Cardiac ventricle fibroblast (primary cell): ENCODE measurements around a stretch of chr6.

- RAMPAGE, long total RNA, result no peak
Measured at GRCh38 chr6:160069601-160070223, 51.9 kb upstream of the SLC22A1 start.

GRCh38 chr6:160079191-160080242 lies 42.1 kb upstream of the SLC22A1 start:
- RAMPAGE, long total RNA, result no peak

- RAMPAGE, long total RNA, result no peak
Measured at GRCh38 chr6:160090715-160091156, 30.9 kb upstream of the SLC22A1 start.

- RAMPAGE, long total RNA, result no peak
Measured at GRCh38 chr6:160105350-160105929, 16.2 kb upstream of the SLC22A1 start.

DNA sequence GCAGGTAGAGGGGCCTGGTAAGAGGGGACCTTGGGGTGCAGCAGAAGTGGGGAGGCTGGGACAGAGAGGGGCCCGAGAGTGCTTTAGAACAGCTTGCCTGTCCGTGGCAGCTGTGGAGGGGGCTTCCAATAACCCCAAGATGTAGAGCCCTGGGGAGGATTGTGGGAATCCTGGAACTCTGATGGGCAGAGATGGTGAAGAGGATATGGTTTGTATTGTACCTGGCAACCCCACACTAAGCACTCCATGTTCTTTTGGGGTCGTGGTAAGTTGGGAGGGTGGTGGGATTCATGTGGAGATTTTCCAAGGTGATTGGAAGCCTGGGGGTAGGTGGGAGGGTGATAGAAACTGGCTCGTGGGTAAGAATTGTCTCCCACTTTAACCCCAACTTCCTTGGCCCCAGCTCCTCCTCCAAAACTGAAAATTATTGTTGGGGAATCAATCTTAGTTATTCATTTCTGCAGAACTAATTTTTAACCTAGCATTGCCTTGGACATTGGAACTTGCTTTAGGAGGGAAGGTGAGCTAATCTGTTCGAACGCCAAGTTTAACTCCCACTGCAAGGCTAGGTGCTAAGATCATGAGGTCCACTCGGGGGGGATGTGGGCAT lies 3.3 kb downstream of the SLC22A1 start:
- RAMPAGE, long total RNA, result no peak

DNA sequence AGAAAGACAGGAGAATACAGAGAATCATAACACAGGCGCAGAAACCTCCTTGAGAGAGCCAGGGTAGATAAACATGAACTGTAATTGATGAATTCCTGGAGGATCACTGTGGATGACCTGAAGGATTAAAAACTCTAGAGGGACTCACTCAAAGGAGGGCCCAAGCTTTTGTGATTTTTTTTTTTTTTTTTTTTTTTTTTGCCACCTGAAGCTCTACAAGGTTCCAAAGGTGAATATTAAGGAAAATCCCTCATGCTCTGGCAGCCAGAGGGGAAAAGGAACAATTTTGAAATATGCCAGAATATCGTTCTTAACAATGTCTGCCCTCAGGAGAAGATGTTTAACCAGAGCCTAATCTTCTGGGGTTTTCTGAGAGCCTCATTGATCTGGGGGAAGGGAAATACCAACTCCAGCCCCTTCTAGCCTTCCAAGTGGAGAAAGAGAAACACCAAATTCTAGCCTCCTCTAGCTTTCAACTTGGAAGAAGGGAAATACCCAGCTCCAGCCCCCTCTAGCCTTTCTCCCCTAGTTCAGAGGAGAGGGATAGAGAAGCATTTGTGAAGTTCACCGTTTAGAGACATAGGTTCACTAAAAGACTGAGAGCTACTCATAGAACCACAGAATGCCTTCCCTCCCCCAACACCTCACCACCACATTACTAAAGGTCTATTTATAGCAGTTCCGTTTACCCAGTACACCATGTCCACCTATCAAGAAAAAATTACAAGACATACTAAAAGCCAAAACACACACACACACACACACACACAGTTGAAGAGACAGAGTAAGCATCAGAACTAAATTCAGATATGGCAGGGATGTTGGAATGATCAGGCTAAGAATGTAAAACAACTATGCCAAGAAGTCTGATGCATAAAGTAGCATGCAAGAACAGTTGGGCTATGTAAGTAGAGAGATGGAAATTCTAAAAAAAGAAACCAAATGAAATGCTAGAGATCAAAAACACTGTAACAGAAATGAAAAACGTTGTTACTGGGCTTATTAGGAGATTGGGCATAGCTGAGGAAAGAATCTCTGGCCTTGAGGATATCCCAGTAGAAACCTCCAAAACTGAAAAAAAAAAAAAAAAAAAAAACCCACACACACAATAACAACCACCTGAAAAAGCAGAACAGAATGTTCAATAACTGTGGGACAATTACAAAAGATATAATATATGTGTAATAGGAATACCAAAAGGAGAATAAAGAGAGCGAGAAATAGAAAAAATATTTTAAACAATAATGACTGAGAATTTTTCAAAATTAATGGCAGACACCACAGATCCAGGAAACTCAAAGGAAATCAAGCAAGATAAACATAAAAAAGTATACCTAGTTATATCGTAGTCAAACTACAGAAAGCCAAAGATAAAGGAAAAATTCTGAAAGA lies 52.2 kb downstream of the SLC22A3 start:
- RAMPAGE, long total RNA, result no peak

- RAMPAGE, long total RNA, result no peak
Measured at GRCh38 chr6:160737716-160738465, 35.8 kb downstream of the PLG start.

GRCh38 chr6:160773747-160774017 lies 71.6 kb downstream of the PLG start:
- RAMPAGE, long total RNA, result no peak

DNA sequence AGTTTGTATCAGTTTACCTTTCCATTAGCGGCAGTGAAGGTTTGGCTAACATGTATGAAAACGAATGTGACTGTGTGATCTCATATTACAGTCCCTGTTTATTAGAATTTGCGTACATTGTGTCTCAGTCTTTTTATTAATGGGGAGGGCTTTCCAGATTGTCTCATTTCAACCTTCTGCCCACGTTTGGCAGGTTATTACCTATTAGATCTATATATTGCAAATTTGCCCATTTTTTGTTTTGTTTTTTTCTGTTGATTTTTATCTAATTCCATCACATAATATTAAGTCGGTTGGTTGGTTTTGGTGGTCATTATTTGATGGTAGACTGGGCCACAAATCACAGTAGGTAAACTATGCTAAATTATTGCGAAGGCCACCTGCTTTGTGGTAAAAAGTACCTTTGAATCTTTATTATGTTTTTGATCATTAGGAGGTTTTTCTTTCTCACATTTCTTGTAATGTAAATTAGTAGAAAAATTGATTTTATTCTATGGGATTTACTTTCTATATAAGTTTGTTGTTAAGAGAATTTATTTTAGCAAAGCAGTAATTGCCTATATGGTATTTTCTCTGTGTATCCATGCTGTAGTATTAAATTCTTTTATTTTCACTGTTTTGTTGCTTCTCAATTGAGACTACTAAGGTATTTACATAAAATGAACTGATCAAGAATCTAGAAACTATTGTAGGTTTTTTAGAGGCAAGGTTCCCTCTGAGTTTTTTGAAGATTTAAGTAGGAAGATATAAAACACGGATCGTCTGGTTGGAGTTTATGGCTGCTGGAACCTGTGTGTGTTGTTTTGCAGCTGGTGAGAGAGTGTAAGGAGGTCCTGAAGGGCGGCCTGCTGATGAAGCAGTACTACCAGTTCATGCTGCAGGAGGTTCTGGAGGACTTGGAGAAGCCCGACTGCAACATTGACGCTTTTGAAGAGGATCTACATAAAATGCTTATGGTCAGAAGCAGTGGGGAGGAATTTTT lies 81.4 kb downstream of the MAP3K4 start:
- RAMPAGE, long total RNA, result no peak

- RAMPAGE, long total RNA, result no peak
Measured at GRCh38 chr6:161168275-161169035, 105.4 kb downstream of the AGPAT4 start.

DNA sequence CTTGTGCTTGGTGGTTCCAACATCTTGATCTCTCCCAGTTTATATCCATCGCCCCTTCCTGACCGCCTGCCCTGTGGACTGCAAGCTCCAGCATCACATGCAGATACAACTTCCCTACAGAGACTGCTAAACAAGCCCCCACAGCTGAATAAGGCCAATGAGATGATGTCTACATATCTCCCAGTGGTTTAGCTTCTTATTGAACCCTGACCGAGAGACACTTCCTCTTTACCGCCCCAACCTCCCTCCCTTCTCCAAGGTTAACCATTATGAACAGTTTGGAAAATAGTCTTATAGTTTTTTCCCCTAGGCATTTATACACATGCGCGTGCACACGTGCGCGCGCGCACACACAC lies 103.8 kb downstream of the AGPAT4 start:
- RAMPAGE, long total RNA, result no peak

- RAMPAGE, long total RNA, result no peak
Measured at GRCh38 chr6:161194285-161194866, 79.5 kb downstream of the AGPAT4 start.

DNA sequence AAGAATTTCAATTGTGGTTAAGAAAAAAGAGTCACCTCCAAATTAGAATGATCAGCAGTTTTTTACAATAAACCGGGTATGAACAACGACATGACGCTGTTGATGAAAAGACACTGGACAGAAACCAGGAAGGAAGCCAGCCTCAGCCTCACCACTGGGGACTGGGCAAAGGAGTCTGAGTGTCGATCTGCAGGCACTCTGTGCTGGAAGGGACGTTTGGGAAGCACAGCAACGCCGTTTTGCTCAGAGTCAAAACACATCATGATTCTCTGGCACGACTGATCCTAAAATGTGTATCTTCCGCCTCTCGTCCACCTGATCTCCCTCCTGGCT lies 69.0 kb downstream of the AGPAT4 start:
- RAMPAGE, long total RNA, result no peak

GRCh38 chr6:161292043-161292639 lies 18.3 kb upstream of the AGPAT4 start:
- RAMPAGE, long total RNA, result no peak

GRCh38 chr6:161434745-161435408 lies 161.0 kb upstream of the AGPAT4 start:
- RAMPAGE, long total RNA, result no peak

GRCh38 chr6:162056749-162057249 lies 670.8 kb downstream of the PRKN start:
- RAMPAGE, long total RNA, result no peak

- RAMPAGE, long total RNA, result no peak
Measured at GRCh38 chr6:162231280-162231584, 496.3 kb downstream of the PRKN start.

DNA sequence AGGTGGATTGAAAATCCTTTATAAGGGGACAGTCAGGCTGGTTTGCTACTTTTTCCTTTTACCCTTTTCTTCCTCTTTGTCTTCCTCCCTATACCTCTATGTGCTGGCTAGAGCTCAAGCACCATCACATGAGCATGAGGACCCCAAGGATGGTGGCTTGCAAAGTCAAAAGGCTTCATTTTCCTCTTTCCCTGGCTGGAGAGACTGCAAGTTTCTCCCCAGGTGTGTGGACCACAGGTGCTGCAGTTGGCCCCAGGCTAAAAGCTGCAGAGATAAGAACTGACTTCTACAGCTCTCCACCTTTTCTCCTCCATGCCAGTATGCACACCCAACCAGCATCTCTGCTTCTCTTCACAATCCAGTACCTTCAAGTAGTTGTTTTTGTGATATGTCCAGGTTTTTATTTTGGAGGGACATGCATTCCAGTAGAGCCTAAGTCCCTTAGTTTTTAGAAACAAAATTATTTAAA lies 29.2 kb downstream of the PRKN start:
- RAMPAGE, long total RNA, result no peak

- RAMPAGE, long total RNA, result no peak
Measured at GRCh38 chr6:163289375-163289900, 125.1 kb upstream of the QKI start.

DNA sequence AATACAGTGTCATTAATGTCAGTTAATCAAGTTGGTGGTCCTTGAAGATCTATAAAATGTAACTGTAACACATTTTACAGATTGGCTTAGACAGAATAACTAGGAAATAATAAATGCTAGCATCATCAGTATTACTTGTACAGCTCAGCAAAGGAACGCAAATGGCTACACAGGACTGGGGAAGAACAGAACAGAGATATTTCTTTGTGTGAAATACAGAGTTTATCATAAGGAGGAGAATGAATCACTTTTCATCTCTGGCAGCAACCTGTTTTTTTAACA lies 8.2 kb upstream of the QKI start:
- RAMPAGE, long total RNA, result no peak